GM12891 (cell line): ENCODE measurements around a stretch of chr2.

DNA sequence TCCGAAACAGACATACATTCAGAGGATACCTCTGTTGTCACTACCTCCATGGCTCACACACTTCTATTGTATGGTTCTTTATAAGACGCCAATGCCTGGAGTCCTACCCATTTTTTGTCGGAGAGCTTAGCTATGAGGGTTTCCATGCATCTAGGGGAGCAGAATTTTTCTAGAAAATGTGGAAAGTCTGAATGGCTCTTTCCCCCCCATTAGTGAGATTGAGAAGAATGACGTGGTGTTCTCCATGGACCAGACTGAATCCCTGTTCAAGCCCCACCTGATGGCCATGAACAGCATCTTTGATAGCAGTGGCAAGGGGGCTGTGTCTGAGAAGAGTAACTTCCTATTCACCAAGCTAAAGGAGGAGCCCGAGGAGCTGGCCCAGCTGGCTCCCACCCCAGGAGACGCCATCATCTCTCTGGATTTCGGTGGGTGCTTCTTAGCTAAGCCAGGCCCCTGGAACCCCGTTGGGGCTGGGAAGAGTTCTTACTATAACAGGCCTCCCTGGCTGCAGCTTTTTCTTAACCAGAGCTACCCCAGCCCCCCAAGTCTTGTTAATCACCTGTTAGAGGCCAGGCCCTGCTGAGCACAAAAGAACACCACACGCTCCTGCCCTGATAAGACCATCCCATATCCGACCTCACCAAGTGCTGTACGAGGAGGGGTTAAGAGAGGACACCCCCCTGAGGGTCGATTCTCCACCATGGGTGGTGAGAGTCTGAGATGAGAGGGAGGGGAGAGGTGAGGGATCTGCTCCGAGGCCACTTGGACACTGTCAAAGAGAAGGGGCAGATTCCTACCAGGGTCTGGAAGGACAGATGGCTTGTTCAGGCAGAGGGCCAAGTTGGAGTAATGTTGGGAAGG is 79.4 kb downstream of the EPAS1 start:
- RRBS = no CpG with 5 or more reads among the region's 13 CpGs

DNA sequence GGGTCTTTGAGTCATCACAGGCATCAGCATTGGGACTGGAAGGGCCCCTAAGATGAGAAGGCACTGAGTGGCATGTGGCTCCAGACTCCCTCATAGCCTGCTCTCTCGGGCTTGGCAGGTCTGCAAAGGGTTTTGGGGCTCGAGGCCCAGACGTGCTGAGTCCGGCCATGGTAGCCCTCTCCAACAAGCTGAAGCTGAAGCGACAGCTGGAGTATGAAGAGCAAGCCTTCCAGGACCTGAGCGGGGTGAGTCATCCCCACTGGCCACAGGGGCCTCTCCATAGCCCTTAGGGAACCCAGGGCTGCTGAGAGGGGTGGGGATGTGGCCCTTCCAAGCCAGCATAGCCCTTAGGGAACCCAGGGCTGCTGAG is 84.3 kb downstream of the EPAS1 start:
- RRBS = no CpG with 5 or more reads among the region's 6 CpGs

DNA sequence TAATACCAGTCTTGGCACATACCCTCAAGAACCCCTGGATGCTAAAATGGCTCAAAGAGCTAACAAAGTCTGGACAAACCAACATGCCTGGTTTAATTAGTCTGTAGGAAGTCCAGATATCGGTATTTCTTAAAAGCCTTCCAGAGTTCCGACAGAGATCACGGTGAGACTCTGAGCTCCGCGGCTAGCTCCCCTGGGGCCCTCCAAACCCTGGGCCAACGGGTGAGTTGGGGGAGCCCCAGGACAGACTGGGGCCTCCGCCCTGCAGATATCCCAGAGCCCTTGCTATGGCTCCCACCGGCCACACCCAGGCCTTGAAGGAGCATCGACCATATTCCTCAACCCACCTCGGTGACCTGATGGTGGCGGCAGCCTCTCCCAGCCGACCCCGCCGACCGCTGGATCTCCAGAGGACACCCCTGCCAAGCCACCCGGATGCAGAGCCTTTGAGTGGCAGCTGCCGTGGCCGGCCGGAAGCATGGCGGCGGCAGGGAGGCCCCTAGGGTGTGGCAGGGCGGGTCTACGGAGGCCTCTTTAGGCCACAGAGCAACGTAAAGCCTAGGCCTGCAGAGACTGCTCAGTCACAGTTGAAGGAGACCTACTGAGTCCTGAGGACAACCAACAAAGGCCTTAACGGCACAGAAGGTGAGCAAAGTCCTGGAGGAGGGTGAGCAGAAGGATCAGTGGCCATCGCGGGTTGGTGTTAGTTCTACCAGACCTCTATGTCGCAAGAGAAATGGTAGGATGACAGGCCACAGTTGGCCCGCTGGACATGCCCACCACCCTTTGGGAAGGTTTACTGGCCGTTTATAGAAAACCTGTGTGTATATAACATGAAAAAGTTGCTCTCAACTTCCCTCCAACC is 113.4 kb upstream of the RHOQ start:
- RRBS = no CpG with 5 or more reads among the region's 30 CpGs

- RRBS = no CpG with 5 or more reads among the region's 7 CpGs
Measured at GRCh38 chr2:46520346-46520597, 22.0 kb upstream of the RHOQ start.

GRCh38 chr2:46540371-46541032 is 1.8 kb upstream of the RHOQ start:
- RRBS = no CpG with 5 or more reads among the region's 5 CpGs

DNA sequence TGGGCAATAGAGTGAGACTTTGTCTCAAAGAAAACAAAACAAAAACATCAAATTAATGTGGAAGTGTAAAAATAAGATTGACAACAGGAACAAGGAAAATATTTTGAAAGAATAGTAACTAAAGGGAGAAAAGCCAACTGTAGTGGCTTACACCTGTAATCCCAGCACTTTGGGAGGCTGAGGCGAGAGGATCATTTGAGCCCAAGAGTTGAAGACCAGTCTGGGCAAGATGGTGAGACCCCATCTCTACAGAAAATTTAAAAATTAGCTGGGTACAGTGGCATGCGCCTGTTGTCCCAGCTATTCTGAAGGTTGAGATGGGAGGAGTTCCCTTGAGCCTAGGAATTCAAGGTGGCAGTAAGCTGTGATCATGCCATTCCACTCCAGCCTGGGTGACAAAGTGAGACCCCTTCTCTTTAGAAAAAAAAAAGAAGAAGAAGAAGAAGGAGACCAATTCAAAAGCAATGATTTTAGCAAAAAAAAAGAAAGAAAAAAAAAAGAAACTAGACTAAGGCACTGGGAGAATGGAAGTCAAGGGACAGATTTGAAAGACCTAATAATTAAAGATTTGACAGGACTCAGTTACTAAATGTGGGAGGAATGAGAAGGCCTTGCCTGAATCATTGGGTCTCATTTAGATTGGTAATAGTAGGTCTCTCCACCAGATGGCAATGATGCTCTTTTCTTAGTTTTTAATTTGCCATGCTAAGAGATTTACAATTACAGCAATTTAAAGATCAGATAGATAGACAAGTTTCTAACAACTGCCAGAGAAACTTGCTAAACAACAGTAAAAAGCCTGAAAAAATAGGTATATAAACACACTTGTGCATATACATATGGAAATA is 15.1 kb downstream of the CRIPT start:
- RRBS = no CpG with 5 or more reads among the region's 2 CpGs

DNA sequence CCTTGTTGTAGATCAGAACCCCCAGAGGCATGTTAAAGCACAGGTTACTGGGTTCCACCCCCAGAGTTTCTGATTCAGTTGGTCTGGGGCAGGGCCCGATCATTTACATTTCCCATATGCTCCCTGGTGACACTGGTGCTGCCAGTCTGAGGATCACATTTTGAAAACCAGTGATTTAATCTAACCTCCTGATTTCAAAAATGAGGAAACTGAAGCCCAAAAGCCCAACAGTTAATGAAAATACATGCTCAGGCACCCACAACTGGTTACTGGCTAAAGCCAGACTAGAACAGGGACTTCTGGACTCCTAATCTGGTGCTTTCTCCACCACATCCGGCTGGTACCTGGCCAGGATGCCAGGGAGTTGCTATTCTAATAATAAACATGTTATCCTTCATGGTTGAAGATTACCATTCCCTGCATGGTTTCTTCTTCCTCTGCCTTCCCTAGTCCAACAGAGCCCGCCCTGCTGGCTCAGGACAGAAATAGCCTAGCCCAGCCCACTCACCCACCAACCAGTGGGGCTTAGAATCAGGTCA is 35.6 kb upstream of the SOCS5 start:
- RRBS = no CpG with 5 or more reads among the region's 3 CpGs

DNA sequence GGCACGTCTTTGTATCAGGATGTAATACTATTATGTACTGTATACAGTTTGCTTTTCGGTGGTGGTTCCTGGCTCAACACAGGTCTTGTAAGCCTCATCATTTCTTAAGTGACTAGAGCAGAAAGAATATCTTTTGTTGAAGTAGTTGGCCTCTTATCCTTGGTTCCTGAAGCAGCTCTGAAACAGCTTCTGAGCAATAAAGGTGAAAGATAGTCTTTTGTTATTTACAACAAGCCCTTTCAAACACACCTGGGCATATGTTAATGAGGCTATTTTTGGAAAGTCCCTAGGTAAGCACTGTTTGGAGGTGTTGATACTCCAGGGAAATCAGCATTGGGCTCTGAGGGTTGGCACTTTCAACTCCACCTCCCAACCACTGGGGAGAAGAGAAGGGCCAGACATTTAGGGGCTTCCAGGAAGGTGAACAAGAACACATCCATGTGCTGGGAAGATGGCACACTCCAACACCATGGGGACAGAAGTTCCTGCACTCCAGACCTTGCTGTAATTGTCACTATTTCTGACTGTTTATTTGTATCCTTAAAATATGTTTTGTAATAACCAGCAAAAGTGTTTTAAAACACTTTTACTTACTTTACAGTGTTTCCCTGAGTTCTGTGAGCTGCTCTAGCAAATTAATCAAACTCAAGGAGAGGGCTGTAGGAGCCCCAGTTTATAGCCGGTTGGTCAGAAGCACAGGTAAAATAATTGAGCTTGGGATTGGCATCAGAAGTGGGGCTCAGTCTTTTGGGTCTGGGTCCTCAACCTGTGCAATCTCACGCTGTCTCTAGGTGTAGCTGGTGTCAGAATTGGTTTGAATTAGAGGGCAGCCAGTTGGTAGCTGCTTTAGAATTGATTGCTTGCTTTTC is 5.7 kb downstream of the SOCS5 start:
- RRBS = no CpG with 5 or more reads among the region's 4 CpGs

DNA sequence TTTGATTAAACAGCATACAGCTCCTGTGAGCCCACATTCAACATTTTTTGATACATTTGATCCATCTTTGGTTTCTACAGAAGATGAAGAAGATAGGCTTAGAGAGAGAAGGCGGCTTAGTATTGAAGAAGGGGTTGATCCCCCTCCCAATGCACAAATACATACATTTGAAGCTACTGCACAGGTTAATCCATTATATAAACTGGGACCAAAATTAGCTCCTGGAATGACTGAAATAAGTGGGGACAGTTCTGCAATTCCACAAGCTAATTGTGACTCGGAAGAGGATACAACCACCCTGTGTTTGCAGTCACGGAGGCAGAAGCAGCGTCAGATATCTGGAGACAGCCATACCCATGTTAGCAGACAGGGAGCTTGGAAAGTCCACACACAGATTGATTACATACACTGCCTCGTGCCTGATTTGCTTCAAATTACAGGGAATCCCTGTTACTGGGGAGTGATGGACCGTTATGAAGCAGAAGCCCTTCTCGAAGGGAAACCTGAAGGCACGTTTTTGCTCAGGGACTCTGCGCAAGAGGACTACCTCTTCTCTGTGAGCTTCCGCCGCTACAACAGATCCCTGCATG is 60.2 kb downstream of the SOCS5 start:
- RRBS = no CpG with 5 or more reads among the region's 11 CpGs

- RRBS = no CpG with 5 or more reads among the region's 8 CpGs
Measured at GRCh38 chr2:46779562-46780185, 80.6 kb downstream of the SOCS5 start.

- RRBS = no CpG with 5 or more reads among the region's 16 CpGs
Measured at GRCh38 chr2:46846923-46847697, 68.5 kb downstream of the MCFD2 start.

- RRBS = no CpG with 5 or more reads among the region's 5 CpGs
Measured at GRCh38 chr2:46873540-46873968, 42.1 kb downstream of the MCFD2 start.

DNA sequence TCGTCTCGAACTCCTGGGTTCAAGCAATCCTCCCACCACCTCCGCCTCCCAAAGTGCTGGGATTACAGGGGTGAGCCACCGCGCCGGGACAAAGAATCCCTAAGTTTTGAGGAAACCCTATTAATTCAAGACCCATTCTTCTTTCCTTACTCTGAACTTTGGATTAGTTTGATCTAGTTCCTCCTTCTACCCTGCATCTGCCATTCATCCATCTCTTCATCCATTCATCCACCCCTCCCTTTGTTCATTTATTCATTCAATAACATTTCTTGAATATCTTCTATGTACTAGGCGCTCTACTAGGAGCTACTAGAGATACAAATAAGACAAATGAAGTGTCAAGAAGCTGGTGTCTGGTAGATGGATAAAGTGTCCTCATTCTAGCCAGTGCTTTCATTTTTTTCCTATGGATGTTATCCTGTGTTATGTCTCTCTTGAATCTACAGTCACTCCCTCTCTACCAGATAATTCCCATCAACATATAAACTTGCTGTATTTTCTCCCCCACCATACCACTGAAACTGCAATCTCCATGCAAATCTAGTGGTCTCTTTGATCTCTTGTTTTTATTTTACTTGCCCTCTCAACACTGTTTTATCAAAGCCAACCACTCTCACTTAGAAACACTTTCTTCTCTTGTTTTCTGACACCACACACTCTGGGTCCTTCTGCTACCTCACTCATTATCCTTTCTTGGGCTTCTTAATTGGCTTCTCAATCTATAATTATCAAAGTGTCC is 1.8 kb upstream of the MCFD2 start:
- RRBS = no CpG with 5 or more reads among the region's 7 CpGs

DNA sequence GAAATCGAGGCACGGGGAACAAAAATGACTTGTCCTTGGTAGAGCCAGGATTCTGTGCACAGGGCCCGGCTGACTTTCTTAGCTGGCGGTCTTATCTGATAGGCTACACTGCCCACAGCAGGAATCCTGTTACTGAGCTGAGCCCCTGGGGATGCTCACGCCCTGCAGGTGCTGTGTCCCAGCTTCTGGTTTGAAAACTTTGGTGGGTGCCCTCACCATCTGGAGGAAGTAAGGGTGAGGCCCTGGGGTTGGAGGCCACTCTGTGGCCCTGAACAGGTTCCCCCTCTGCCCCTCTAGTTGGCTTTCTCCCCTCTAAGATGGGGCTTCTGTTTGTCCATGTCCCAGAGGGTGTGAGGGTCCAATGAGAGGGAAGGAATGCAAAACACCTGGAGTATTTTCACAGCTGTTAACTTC is 43.1 kb downstream of the TTC7A start:
- RRBS = no CpG with 5 or more reads among the region's 5 CpGs

- RRBS = no CpG with 5 or more reads among the region's 20 CpGs
Measured at GRCh38 chr2:47007042-47007828, 66.2 kb downstream of the TTC7A start.

GRCh38 chr2:47008102-47009134 is 67.4 kb downstream of the TTC7A start:
- RRBS = no CpG with 5 or more reads among the region's 19 CpGs

DNA sequence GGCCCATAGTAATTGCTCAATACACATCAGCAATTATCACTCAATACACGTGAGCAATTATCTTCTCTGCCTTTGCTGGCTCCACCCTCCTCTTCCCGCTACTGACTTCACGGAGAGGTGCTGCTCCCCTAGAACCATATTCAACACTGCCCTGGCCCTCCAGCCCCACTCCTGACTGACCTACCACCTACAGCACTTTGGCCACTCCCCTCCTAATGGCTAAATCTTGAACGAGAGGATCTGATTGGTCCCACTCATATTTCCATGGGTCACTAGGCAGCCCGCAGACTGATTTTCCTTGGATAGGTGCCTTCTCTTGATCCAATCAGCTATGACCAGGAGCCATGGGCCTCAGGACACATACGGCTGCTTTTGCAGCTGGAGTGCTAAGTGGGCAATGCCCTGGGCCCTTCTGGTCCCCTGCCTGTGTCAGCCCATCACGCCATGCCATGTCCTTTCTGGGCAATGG is 77.5 kb downstream of the STPG4 start:
- RRBS = no CpG with 5 or more reads among the region's 7 CpGs

DNA sequence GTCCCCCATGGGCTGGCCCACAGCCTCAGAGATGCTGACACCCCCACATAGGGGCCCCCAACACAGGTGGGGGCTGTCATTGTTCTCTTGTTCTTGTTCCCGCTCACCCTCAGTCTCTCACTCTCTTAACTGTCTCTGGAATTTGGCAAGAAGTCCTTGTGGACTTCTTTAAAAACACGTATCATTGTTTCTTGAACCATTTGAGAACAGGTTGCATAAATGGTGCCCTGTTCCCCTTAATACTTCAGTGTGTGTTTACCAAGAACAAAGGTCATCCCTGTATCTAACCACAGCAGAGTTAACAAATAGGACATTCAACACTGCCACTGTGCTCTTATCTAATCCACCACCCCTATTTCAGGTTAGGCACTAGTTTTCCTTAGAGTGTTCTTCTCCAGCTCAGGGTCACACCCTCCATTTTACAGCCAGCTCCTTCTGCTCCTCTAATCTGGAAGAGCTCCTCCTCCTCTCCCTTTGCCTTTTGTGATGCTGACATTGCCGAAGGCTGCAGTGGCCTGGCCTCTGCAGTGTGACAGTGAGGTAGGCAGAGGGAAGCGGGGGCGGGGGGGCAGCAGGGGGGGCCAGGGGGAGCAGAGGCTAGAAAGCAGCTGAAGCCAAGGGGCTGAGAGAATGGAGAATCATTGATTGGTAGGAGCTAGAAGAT is 76.1 kb downstream of the STPG4 start:
- RRBS = no CpG with 5 or more reads among the region's 5 CpGs

DNA sequence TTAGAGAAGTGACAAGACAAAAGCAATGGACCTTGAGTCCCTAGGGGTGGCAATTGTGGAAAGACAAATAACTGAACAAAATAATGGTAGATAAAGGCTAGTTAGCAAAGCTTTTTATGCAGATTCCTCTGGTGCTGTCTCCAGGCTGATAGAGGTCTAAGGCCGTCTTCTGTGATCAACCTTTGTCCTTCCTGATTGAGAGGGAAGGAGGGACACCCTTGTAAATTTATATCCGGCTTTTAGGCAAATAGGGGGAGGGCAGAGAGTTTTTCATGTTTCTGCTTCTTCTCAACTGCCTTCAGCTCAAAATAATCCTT is 94.9 kb upstream of the CALM2 start:
- RRBS = no CpG with 5 or more reads among the region's 2 CpGs

DNA sequence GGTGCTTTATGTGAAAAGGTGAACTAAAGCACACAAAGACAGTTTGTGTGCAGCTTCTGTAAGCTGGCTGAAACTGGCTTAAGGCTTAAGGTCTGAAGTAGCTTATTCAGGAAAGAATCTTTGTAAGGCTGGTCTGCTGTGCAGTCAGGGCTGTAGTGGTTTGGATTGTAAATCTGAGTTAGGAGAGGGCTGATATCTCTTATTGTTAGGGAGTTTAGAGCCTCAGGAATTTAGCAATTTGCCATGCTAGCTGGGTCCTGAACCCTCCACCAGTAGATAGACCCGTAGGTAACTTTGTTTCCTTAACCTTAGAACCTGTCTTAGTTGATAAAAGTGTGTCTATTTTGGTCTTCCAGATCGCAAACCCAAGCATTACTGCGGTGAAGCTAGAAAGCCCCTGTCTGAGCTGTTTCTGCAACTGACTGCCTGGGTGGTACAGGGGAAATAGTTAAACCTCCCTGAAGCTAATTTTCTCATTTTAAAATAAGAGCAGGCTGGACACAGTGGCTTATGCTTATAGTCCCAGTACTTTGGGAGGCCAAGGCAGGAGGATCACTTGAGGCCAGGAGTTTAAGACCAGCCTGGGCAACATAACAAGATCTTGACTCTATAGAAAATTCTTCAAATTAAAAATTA is 67.9 kb upstream of the EPCAM start:
- RRBS = no CpG with 5 or more reads among the region's 3 CpGs